ENCODE data around the genes RUFY4 and AAMP.

- RRBS, result no CpG with 5 or more reads among the region's 6 CpGs
Observed at GRCh38 chr2:217698484-217699280, 304.1 kb downstream of the TNS1 start.

DNA sequence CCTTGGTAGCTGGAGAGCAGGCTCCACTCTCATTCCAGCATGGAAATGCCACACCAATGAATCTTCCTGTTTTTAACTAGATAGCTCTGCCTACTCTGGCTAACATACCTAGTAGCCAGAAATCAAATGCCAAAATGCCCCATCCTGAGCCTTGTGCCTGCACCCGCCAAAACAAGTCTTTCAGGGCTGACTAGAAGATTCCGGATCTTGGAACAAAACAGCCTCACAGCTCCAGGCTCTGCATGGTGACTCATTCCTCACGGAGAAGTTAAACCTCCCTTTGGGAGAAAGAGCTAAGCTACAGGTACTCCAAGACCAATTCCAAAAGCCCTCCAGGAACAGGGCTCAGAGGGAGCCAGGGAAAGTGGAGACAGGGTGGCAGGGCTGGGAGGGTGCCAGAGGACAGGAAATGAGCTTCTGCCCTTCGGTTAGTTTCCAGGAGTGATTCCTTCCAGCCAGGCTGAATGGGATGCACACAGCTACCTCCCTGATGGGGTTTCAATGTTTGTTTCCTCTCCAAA, 295.7 kb downstream of the TNS1 start:
- RRBS, result no CpG with 5 or more reads among the region's 4 CpGs

DNA sequence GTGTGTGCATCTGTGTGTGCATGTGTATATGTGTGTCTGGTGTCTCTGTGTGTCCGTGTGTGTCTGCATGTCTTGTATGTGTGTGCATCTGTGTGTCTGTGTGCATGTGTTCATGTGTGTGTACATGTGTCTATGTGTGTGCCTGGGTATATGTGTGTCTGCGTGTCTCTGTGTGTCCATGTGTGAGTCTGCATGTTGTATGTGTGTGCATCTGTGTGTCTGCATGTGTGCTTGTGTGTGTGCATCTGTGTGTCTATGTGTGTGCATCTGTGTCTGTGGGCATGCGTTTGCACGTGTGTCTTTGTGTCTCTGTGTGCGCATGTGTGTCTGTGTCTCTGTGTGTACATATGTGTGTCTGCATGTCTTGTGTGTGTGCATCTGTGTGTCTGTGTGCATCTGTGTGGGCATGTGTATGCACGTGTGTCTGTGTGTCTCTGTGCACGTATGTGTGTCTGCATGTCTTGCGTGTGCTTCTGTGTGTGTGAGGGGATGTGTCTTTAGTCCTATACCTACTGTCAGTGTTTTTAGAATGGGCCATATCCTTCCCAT, 207.7 kb downstream of the TNS1 start:
- RRBS, result no CpG with 5 or more reads among the region's 8 CpGs

- RRBS, result no CpG with 5 or more reads among the region's 5 CpGs
Observed at GRCh38 chr2:217815296-217815787, 187.5 kb downstream of the TNS1 start.

DNA sequence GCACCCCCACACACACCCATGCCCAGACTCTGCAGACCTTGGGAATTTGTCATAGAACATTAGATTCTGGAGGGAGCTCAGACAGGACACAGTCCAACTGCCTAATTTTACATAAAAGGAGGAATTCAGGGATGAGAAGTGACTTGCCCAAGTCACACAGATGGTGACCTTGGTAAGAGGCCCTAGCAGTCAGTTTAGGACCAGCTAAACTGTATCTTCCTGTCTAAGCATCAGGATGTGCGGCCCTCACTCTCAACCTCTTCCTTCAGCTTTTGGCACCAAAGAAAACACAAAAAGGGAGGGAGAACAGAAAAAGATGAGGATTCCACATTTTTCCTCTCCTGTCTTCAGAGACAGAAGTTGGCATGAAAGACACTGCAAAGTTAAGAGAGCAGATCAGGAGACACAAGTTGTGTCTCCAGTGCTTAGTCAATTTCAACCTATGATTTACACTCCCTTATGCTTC, 186.8 kb downstream of the TNS1 start:
- RRBS, result no CpG with 5 or more reads among the region's 1 CpG

- RRBS, result 88% methylated on average over 4 of the region's 19 CpGs
Observed at GRCh38 chr2:217848734-217849116, 154.1 kb downstream of the TNS1 start.

DNA sequence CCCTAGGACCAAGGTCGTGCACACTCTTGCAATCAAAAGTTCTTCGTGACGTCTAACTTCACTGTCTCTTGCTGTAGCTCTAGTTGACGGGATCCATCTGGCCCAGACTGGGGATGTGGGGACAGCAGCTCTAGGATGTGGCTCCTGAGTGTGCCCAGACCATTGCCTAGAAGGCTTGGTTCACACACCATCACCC, 98.2 kb downstream of the TNS1 start:
- RRBS, result no CpG with 5 or more reads among the region's 4 CpGs

GRCh38 chr2:217909444-217909943, 93.3 kb downstream of the TNS1 start:
- RRBS, result no CpG with 5 or more reads among the region's 7 CpGs

DNA sequence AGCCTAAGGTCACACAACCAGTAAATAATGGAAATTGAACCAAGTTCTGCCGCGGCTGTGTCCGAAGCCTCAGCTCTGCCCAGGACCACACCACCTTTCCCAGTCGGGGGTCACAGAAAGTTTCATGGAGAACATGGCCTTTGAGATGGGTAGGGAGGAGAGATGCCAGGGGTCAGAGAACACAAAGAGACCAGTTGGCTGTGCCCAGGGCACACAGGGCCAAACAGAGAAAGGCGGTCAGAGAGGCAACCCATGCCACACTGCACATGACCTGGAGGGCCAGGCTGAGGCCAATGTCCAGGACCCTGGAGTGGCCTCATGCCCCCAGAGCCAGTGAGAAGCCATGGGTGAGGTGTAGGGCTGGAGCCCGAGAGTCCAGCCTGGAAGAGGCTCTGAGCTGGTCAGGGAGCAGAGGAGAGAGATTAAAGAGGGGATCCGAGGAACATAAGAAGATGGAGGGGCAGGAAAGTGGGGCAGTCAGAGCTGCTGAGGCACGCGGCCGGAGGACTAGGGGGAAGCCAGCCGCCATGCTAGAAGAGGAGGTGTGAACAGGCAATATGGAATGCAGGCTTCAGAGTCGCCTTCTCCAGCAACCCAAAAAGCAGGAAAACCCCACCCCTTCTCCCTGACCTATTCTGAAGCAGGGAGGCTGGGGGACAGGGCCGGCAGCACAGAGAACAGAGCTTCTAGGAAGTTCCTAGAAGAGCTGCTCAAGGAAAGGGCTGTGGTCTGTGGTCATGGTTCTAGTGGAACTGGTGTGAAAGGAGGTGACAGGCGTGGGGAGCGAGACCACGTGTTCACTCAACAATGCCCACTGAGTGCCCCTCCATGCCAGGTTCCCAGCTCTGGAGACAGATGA, 72.3 kb downstream of the TNS1 start:
- RRBS, result no CpG with 5 or more reads among the region's 16 CpGs

DNA sequence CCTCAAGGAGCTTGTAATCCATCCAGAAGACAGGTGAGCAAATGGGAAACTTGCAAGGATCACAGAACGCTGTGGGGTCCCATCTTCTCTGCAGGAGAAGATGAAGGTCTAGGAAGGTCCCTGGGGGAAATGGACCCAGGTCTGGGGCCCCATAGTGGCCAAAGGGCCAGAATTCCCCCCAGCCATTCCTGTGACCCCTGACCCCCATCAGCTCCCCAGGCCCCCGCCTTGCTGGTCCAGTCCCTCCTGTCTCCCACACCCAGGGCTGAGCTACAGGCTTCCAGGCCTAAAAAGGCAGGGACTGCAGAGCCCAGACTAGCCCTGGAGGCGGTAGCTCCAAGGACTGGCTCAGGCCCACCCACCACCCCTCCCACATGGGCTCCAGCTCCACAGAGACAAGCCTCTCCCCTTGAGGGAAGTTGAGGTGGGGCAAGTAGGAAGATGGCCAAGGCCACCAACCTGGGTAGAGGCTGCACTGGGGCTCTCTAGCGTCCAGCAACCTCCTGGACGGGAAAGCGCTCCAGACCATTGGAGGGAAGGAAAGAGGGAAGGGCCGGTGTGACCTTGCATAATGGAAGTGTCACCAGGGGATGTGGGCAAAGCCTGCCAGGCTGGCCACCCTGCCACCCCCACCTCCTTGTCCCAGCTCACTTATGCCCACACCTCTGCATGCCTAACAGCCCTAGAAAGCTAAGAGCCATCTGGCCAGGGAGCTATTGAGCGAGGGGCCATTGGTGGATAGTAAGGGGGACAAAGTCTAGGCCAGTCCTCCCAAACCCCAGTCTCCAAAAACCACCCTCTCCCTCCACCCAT, 63.1 kb downstream of the TNS1 start:
- RRBS, result no CpG with 5 or more reads among the region's 8 CpGs

DNA sequence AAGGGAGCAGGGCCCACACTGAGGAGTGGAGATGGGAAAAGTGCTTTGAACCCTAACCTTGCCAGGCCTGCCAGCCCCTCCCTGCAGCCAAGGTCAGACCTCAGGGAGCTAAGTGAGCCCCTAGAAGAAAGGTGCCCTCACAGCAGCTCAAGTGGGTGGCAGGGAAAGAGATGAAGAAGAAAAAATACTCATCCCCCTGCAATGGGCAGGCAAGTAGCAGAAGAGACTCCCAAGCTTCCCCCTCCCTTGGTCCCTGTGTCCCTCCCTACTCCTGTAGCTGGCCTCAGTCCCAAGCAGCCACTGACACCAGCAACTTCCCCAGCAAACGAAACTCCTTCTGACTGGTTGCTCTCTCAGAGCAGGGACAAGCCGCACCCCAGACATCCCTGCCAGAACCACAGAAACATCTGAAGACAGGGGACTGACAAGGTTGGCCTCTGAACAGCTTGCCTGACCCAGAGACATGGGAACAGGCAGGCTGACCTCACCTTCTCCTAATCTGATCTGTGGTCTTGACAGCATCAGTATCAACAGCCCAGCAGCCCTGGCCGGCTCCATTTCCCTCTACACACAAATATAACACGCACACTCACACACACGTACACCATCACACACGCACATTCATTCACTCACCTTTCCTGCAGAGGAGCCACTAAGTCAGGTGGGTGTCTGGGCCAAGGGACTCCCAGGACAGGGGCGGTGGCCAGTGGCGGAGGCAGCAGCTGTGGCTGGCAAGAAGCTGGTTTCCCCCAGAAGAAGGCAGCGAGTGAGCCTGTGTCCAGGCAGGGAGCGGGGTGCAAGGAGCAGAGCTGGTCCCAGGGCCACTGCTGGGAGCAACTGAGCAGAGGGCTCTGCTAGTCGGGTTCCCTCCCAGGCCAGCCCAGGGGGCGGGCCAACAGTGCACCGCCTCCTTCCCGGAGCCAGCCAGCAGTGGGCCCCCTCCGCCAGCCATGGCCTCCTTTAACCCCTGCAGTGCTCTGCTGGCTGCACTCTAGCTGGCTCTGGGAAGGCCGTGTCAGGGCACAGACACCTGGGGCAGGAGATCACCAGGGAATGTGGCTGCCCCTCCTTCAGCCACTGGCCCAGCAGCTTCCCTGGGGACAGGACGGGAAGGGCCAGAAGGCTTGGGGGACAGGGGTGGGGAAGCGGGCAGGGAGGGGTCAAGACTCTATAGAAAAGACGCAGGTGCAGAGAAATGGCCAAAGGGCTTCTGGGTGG, 59.2 kb downstream of the TNS1 start:
- RRBS, result no CpG with 5 or more reads among the region's 19 CpGs

DNA sequence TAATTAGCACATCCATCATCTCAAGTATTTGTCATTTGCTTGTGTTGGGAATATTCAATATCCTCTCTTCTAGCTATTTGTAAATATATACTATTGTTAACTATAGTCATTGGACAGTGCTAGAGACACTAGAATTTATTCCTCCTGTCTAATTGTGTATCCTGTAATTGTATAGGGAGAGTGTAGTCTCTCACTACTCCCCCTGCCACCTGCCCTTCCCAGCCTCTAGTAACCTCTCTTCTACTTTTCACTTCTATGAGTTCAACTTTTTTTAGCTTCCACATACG, 23.0 kb upstream of the RUFY4 start:
- RRBS, result no CpG with 5 or more reads among the region's 1 CpG

GRCh38 chr2:218059656-218060060, 9.4 kb upstream of the RUFY4 start:
- RRBS, result no CpG with 5 or more reads among the region's 4 CpGs

- RRBS, result no CpG with 5 or more reads among the region's 6 CpGs
Observed at GRCh38 chr2:218065508-218066121, 3.4 kb upstream of the RUFY4 start.

DNA sequence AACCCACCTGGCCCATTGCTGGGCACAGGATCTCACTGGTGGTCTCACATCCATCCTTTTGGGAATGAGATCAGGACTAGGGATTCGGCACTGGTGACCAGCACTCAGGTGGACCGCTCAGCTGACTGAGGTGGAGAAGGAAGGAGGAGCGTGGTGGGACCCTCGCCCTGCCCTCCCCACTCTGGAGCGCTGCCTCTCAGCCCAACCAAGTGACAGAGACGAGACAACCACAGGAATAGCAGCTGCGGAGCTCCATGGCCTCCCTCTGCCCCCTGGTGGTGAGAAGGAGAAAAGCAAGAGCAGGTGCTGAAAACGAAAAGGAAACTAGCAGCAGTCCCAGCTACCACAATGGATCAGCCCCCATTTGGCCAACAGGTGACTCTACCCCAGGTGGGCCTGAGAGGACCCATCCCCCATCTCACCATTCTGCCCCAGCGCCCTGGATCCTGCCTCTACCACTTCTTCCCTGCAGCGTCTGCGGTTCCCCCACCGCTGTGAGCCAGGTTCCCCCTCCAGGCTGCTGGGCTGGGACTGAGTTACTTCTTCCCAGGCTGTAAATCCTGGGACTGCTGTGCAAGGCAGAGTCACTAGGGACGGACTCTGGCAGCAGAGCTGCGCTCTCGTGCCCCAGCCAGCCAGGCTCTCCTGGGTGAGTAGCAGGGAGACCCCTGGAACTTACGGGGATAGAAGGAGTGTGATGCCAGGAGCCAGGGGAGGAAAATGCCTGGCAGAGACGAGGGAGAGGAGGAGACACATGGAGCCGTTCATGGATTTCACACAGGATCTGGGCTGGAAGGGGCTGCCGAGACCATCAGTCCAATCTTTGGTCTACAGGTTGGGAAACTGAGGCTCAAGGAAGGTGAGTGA, at the start of gene RUFY4:
TSS of gene RUFY4 (plus strand) at position 554 of the 867 bp plus-strand sequence.
- RRBS, result no CpG with 5 or more reads among the region's 19 CpGs

- RRBS, result no CpG with 5 or more reads among the region's 1 CpG
Observed at GRCh38 chr2:218130495-218130944, 4.7 kb downstream of the CXCR2 start.

- RRBS, result no CpG with 5 or more reads among the region's 1 CpG
Observed at GRCh38 chr2:218220334-218220632, 3.3 kb downstream of the ARPC2 start.

DNA sequence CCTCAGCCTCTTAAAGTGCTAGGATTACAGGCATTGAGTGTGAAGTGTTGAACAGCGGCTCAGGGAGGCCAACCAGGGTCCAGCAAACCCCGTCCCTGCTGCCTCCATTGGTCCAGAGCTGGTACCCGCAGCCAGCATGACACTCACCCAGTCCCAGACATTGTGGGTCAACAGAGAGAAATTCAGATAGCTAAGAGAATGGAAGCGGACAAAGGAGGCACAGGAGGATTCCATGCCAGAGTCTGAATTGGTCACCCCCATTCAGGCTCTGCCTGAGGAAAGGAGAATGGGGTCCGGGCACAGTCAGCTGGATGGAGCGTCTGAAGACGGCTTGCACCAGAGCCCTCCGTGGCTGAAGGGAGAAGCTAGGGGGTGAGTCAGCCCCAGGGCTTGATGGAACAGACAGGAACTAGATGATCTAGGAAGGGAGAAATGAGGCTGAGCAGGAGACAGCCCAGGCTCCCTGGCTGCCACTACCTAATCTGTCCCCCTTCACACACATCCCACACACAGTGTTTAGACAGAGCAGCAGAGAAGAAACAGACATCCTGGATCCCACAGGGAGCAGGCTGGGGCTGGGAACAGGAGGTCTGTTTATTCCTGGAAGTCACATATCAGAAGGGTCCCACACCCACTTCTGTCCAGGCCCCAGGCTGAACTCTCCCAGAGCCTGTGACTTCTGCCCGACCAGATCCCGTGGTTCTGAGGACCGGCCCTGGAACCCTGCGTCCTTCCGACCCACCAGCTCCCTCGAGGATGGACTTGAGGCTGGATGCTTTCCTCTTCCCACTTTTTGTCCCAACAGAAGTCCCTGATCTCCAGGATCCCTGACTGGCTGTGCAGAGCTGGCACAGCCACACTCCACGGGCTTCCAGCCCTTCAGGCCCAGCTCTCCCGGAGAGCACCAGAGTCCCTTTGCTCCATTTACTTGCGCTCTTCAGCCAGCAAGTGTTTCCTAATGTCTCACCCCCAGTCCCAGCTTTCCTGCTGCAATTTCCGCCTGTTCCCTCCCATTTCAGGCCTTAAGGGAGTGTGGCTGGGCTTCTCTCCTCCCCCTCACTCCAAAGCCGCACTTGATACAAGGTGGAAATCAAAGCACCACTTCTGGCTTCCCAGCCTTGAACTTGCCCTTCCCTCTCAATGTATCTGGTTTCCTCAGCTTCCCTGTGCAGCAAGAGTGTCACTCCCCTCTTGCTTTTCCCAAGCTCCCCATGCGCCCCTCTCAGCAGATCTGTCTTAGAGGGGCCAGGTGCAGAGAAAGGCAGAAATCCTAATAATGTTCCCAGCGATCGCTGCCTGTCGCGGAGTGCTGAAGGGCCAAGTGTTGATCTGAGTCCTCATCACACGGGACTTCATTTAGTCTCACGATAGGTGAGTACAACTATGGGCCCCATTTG, 1.5 kb upstream of the GPBAR1 start:
- RRBS, result no CpG with 5 or more reads among the region's 26 CpGs

GRCh38 chr2:218269971-218270627, at the start of gene AAMP:
Gene AAMP, minus strand, starts transcription at chr2:218270137.
- RRBS, result under 1% methylated on average over 22 of the region's 59 CpGs

GRCh38 chr2:218271039-218272019, 1.0 kb downstream of the PNKD start:
- RRBS, result 3% methylated on average over 2 of the region's 20 CpGs